Measurements from ENCODE around the genes GAL3ST1, TCN2, PIK3IP1 and SLC5A4.

GRCh38 chr22:30425966-30426845 is 638 bp downstream of the MTFP1 start:
- PRO-cap = unidirectional peak, minus-strand start at chr22:30426419
- RAMPAGE, long total RNA = no peak

DNA sequence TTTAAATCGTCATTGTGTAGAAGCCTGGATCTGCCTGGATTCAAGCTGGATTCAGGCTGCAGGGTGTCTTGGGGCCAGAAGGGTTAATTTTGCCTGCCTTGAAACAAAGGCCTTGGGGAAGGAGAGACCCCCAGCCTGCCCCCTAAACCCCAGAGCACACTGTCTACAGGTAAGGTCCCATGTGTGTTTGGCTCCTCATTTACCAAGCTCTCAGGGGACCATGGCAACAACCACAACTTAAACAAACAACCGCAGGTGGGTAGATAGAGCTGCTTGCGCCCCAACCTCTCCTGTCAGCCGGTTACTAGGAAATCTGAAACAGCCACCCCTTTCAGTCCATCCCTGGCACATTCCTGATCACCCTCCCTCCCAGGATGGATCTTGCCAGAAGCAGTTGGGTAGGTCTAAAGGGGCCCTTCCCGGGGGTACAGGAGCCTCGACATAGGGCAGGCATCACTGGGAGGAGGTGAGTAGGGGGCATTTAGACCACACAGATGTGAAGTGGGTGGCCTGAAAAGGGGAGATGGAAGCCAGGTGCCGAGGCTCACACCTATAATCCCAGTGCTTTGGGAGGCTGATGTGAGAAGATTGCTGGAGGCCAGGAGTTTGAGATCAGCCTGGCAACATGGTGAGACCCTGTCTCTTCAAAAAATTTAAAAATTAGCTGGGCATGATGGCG is 3.3 kb upstream of the SEC14L3 start:
- PRO-cap = no peak
- RAMPAGE, long total RNA = no peak

DNA sequence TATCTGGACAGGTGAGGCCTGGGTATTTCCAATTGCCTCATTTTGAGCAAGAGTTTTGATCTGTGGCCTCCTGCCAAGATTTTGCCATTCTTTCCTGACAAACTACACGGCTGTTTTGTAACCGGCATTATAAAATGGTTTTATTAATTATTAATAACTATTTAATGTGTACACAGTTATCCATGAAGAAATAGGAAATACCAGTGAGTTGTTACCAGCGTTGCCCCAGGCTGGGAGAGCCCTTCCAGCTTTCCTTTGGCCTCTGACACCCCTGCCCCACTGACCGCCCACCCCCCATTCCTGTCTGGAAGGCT is 14.9 kb upstream of the SEC14L3 start:
- PRO-cap = no peak
- RAMPAGE, long total RNA = no peak

DNA sequence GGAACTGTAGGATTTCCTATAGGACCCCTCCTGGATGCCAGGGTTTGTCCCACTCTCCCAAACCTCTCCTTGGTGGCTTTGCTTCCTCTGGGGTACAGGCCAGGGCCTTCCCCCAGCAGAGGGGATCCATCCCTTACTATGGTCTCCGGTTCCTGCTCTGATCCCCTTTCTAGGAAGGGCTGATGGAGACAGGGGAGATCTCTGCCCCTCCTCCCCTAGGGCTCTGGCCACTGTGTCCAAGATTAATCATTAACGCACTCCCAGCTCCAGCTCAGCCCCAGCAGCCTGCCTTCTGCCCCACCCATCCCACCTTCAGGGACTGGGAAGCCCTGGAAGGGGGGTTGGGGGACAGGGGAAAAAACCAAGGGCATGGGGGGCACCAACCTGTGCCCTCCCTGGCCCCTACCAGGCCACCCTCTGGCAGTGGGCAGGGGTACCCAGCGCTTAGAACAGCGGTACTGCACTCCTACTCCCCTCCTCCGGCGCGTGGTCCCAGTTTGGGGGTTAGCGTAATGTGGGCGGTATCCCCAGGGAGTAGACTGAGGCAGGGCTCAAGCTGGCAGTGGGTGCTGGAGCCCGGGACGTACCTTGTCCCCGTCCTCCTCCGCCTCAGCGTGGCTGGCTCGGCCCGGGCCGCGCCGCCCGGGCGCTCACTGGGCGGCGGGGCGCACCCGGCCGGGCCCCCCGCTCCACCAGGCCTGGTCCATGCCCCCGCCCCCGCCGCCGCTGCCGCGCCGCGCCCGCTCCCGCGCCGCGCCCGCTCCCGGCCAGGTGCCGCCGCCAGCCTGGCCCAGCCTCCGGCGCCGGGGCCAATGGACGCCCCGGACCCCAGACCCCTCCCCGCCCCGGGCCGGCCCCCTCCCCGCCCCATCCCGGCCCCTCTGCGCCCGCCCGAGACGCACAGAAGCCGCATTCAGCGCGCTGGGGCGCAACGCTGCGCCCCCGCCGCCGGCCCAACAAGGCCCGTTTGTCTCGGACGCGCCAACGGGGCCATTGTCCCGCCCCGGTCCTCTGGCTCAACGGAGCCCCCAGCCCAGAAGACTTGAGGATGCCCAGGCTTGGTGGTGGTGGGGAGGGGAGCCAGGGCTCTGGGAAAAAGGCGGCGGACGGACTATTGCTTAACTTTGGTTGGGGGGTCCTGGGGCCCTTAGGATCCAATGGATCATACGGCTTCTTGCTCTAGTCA is at the start of gene GAL3ST1:
Gene GAL3ST1 (minus strand): TSS at position 787 of the 1,186 bp plus-strand sequence.
- PRO-cap = no peak
- RAMPAGE, long total RNA = no peak

DNA sequence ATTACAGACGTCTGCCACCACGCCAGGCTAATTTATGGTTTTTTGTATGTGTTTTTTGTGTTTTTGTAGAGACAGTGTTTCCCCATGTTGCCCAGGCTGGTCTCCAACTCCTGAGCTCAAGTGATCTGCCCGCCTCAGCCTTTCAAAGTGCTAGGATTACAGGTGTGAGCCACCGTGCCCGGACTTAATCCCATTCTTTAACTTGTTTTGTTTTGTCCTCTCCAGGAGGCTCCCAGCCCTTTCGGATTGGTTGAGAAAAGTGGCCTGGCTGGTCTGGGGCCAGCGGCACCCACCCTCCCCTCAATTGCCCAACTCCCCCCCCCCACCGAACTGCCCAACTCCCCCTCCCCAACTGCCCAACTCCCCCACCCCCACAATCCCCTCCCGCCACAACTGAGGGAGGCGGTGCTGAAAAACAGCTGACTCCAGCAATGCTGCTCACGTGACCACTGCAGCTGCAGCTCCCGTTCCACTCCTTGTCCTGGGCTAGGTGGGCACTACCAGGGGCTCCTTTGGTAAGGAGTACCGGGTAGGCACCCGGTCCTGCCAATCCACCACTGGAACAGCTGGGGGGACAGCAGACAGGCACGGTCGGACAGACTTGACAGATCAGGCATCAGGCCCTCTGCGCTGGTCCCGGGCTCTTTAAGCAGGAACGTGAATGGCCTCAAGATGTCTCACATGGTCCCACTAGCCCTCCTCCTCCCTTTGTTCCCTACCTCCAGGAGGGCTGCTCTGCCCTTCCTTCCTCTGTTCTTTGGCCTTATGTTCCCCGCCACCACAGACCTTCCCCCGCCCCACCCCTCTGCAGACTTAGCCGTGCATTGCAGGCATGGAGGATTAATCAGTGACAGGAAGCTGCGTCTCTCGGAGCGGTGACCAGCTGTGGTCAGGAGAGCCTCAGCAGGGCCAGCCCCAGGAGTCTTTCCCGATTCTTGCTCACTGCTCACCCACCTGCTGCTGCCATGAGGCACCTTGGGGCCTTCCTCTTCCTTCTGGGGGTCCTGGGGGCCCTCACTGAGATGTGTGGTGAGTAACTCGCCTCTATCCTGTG is at the start of gene TCN2:
Gene TCN2 (plus strand): TSS at position 808 of the 1,054 bp plus-strand sequence.
- PRO-cap = unidirectional peak, plus-strand start at position 472 of the sequence; bidirectional peak, plus-strand start at position 843 of the sequence, minus-strand start at position 692 of the sequence
- RAMPAGE, long total RNA = no peak

DNA sequence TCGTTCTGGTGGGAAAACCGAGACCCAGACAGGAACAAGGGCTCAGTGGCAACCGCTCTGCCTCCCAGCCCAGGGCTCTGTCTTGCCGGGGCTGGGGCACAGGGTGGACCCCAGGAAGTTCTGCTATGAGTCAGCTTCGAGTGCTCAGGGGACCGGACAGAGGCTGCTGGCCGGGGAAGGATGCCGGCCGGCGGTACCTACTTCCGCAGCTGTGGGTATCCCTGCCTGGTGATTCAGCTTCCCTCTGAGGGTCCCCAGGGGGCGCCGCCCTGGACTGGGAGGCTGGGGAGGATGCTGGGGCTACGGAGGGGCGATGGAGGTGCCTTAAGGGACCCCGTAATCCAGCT is 704 bp upstream of the SLC35E4 start:
- PRO-cap = bidirectional peak, plus-strand start at position 159 of the sequence, minus-strand start at position 79 of the sequence
- RAMPAGE, long total RNA = no peak

DNA sequence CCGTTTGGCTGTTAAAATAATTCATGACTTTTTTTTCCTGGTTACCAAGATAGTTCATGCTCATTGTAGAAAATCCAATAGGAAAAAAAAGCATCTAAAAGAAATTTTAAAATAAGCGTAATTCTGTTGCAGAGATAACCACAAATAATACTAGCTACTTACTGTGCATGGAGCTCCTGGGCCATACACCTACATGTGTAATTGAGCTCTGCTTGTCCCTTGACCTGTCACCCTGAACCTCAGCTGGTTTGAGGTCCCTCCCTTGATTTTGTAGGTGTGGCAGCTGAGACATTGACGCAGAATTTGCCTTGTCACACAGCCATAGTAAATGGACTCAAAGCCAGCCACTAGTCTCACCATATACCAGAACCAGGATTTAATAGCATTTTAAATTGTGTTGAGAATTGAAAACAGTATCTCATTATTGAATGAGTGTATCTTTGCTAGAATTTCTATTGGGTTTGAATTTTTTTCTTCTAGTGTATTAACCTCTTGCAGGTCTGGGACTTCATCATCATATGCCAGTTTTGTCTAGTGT is 135.2 kb downstream of the MORC2 start:
- PRO-cap = no peak
- RAMPAGE, long total RNA = no peak

DNA sequence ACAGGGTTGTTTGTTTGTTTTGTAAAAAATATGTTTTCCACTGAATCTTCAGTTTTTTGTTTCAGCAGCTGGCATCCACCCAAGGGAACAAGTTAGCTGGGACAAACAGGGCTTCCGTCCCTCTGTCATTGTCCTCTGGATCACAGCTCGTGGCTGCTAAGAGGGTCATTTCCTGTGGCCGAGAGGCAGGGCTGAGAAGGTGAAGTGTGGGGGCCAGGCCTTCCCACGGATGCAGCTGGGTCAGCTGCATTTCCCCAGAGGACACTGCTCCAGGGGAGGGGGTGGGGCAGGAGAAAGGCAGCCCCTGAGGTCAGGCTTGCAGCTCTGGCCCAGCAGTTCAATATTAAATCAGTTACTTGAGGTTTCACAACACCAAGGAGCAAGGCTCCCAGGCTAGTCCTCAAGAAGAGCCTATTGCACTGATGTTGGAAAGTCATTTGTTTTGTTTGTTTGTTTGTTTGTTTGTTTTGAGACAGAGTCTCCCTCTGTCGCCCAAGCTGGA is 34.5 kb upstream of the SMTN start:
- PRO-cap = bidirectional peak, plus-strand start at position 359 of the sequence, minus-strand start at position 137 of the sequence
- RAMPAGE, long total RNA = no peak

DNA sequence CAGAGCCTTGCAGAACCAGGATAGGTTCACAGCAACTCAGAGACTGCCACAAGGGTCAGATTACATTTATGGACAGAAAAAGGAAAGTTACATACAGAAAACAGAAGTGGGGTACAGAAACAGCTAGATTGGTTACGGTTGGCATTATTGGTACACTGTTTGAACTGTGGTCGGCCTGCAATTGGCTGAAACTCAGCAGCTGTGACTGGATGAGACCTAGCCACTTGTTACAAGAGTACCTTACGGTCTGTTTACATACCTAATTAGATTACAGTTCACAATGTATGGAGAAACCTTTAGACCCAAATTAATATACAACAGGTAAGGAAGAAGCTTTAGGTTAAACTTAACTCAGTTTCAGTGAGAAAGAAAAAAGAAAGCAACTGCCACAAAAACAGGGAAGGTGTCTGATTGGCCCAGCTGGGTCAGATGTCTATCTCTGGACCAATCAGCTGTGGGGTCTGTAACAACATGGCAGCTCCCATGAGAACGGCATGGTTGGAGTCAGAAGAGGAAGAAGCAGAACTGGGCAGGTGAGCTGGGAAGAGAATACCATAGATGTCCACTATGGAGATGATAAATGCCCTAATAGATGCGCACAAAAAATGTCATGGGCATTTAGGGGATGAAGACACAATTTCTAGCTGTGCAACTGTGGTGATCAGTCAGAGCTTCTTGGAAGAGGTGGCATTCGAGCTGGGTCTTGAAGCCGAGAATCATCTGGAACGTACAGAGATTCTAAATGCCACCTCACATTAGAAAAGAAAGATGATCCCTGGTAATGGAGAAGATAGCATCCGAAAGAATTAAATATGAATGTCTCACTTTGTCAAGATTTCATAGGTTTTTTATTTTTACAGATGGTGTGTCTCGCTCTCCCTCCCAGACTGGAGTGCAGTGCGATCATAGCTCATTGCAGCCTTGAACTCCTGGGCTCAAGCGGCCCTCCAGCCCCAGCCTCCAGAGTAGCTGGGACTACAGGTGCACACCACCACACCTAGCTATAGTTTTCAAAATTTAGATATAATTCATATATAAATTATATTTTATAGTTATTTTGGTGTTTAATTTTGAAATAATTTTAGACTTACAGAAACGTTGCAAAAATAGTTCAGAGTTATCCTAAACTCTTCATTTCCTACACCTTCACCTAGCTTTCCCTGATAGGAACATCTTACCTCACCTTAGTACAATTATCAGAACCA is 17.1 kb upstream of the SMTN start:
- PRO-cap = no peak
- RAMPAGE, long total RNA = no peak

- PRO-cap = no peak
- RAMPAGE, long total RNA = no peak
Observed at GRCh38 chr22:31087048-31087351, 5.9 kb downstream of the SMTN start.

GRCh38 chr22:31103860-31104674 is 3.3 kb downstream of the SELENOM start:
- PRO-cap = bidirectional peak, plus-strand start at chr22:31104356, minus-strand start at chr22:31104210; bidirectional peak, plus-strand start at chr22:31104610, minus-strand start at chr22:31104522
- RAMPAGE, long total RNA = no peak

GRCh38 chr22:31229431-31230221 is 17.5 kb downstream of the LIMK2 start:
- PRO-cap = no peak
- RAMPAGE, long total RNA = no peak

GRCh38 chr22:31292250-31292842 is at the start of gene PIK3IP1:
PIK3IP1 (minus strand) TSS chr22:31292488.
- PRO-cap = bidirectional peak, plus-strand start at chr22:31292640, minus-strand start at chr22:31292456; unidirectional peak, minus-strand start at chr22:31292686
- RAMPAGE, long total RNA = no peak

GRCh38 chr22:31337240-31337575 is 8.9 kb downstream of the PATZ1 start:
- PRO-cap = no peak
- RAMPAGE, long total RNA = no peak

GRCh38 chr22:31347287-31348056 is 1.3 kb upstream of the PATZ1 start:
- PRO-cap = no peak
- RAMPAGE, long total RNA = no peak

DNA sequence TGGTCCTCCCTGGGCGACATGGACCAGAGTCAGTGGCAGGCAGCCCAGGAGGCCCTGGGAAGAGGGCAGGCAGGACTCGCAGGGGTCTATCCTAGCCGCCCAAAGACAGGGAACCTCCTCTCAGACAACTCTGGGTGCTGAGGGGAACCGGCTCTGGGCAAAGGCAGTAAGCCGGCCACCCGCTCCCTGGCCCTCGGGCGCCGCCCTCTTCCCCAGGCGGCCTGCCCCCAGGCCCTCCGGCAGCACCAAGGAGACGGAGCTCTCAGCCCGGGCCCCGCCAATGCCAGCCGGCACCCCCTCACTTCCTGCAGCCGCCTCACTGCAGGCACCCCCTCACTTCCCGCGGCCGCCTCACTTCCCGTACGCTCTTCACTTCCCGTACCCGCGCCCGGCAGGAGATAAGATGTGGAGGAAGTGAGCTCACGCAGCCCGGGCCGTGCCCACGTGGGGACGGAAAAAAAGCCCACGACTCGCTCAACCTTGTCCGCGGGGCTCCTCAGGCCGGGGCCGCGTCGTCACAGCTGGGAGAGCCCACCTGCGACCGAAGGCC is 31.8 kb downstream of the PISD start:
- PRO-cap = bidirectional peak, plus-strand start at position 401 of the sequence, minus-strand start at position 282 of the sequence
- RAMPAGE, long total RNA = no peak

DNA sequence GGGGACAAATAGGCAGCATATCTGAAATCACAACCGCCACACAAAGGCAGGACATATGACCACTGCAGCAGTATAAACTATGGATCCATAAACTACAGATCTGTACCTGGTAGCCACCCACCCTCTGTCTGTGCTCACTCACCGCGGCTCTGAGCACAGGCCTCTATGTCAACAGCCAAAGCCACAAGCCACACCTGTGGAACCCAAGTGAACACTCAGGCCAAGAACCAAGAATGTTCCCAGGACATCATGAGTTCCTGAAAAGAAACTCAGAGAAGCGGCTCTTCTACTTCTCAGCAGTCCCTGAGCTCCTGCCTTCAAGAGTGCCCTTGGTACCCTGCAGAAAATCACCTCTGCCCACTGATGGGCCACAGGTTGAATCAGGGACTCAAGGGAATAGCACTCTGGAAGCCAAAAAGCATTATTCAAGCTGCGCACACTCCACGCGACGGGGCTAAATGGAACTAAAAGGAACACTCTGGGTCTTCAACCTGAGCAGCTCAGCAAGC is 22.3 kb downstream of the PISD start:
- PRO-cap = no peak
- RAMPAGE, long total RNA = no peak

- PRO-cap = no peak
- RAMPAGE, long total RNA = no peak
Observed at GRCh38 chr22:31647475-31647944, 14.5 kb downstream of the PISD start.

- PRO-cap = no peak
- RAMPAGE, long total RNA = no peak
Observed at GRCh38 chr22:31714796-31715908, 34.8 kb downstream of the PRR14L start.

DNA sequence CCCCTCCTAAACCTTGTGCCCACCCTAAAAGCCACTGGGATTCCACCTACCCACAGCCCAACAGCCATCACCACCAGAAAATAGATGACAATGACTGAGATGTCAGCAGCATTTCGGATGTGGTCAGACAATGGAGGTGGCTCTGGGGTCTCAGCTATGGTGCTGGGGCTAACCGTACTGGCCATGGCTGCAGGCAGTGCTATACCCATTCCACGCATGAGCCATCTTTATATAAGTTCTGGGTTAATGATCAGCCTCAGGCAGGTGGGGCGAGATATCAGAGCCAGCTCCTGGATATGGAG is at the start of gene SLC5A4:
Gene SLC5A4 (minus strand): TSS at position 203 of the 302 bp plus-strand sequence.
- PRO-cap = no peak
- RAMPAGE, long total RNA = no peak